ENCODE measurements around a stretch of chr15.

- PRO-cap, 2 experiments: no peak in any of the 2 experiments
These were observed 185.2 kb downstream of the MEIS2 start for GRCh38 chr15:36915242-36915417.

- PRO-cap, 2 experiments: no peak in any of the 2 experiments
These were observed 115.0 kb downstream of the MEIS2 start for GRCh38 chr15:36985031-36986038.

- PRO-cap, 2 experiments: no peak in any of the 2 experiments
These were observed 99.7 kb downstream of the MEIS2 start for GRCh38 chr15:37000588-37001198.

GRCh38 chr15:37019834-37020680 lies 80.3 kb downstream of the MEIS2 start:
- PRO-cap, 2 experiments: no peak in any of the 2 experiments

GRCh38 chr15:37024221-37024991 lies 75.9 kb downstream of the MEIS2 start:
- PRO-cap, 2 experiments: no peak in any of the 2 experiments

DNA sequence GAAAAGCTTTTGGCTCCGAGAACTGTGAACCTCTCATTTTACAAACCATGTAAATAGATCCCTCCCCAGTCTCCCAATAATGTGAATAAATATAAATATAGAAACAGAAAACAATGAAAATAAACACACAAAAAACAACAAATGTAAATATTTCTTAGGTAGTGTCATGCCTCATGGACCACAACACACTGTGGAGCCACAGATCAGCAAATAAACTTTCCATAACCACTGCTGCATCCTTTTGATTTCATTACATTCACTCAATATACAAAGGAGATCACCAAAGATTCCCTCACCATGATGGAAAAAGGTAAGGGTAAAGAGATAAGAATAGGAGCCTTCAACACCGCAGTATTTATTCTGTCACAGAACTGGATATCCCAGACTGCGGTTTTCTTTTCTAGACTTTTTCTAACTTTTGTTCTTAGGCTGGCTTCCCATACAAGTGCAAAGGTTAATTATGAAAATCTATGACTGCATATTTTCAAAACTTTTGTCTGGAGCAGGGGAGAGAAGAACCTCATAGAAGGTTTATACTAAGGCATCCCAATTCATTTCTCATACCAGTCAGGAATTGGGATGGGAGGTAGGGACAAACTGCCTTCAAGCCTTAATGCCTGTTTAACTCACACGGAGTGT lies 8.4 kb downstream of the MEIS2 start:
- PRO-cap, 2 experiments: no peak in any of the 2 experiments

GRCh38 chr15:37558209-37558613 lies 376.2 kb upstream of the TMCO5A start:
- PRO-cap, 2 experiments: no peak in any of the 2 experiments

- PRO-cap, 2 experiments: no peak in any of the 2 experiments
These were observed 42.9 kb upstream of the SPRED1 start for GRCh38 chr15:38209746-38210029.

DNA sequence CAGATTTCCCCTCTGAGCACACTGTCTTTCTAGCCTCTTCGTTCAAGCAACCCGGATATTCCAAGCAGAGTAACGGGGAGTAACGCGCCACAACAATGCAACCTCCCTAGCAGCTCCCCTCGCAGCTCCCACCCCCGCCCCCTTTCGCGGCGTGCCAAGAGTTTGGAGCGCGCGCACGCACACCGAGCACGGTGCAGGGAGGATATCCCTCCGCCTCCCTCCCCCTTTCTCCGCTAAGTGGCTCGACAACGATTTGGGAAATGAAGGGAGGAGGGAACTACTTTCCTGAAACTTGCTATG lies 923 bp upstream of the SPRED1 start:
- PRO-cap, 2 experiments: no peak in any of the 2 experiments

DNA sequence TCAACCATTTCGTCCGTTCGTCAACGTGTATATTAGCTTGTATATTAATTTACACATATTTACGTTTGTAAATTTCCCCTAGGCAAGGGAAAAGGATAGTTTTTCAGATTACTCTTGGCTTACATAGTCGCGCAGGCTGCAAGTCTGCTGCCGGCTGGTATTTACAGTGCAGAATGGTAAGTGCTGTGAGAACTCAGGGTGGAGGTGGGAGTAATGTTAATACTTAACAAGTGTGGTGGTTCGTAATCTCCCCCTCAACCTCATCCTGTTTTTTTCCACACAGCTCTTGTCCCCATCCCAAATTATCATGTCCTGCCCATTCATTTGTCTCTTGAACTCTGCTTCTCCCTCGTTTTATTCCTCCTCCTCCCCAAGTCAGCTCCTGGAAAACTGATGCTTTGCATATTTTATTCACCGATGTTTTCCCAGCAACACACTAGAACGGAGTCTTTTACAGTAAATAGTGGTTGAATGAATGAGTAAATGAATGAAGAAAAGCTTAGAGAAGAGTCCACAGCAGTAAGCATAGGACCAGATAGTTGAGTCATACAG lies 875 bp downstream of the FAM98B start:
- PRO-cap, 2 experiments: no peak in any of the 2 experiments

DNA sequence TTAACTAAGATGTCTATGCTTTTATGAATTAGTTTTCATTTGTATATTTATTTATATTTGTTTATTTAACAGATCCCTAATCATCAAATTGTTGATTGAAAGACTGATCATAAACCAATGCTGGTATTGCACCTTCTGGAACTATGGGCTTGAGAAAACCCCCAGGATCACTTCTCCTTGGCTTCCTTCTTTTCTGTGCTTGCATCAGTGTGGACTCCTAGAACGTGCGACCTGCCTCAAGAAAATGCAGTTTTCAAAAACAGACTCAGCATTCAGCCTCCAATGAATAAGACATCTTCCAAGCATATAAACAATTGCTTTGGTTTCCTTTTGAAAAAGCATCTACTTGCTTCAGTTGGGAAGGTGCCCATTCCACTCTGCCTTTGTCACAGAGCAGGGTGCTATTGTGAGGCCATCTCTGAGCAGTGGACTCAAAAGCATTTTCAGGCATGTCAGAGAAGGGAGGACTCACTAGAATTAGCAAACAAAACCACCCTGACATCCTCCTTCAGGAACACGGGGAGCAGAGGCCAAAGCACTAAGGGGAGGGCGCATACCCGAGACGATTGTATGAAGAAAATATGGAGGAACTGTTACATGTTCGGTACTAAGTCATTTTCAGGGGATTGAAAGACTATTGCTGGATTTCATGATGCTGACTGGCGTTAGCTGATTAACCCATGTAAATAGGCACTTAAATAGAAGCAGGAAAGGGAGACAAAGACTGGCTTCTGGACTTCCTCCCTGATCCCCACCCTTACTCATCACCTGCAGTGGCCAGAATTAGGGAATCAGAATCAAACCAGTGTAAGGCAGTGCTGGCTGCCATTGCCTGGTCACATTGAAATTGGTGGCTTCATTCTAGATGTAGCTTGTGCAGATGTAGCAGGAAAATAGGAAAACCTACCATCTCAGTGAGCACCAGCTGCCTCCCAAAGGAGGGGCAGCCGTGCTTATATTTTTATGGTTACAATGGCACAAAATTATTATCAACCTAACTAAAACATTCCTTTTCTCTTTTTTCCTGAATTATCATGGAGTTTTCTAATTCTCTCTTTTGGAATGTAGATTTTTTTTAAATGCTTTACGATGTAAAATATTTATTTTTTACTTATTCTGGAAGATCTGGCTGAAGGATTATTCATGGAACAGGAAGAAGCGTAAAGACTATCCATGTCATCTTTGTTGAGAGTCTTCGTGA lies 14.8 kb downstream of the THBS1 start:
- PRO-cap, 2 experiments: no peak in any of the 2 experiments

- PRO-cap, 2 experiments: peak in 1 of 2 experiments; most common plus-strand start chr15:39623845 (in 1)
These were observed 42.7 kb downstream of the THBS1 start for GRCh38 chr15:39623533-39624075.

GRCh38 chr15:39627963-39628468 lies 47.1 kb downstream of the THBS1 start:
- PRO-cap, 2 experiments: no peak in any of the 2 experiments

DNA sequence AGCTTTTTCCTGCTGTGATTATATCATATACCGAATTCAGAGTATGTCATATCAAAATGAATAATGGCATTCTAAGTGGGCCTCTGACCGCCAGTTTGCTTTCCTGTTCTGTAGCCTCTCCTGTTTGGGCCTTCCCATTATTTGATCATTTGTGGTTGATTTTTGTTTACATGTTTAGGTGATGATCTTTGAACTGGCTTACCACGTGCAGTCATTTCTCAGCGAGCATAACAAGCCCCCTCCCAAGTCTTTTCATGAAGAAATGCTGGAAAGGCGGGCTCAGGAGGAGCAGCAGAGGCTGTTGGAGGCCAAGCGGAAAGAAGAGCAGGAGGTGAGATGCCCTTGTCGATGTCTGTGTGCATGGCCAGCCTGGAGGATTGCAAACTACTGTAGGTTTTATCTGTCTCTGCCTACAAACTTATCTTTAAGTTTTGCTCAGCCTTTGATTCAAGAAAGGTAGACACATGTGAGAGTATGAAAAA lies 15.1 kb downstream of the EIF2AK4 start:
- PRO-cap, 2 experiments: no peak in any of the 2 experiments

DNA sequence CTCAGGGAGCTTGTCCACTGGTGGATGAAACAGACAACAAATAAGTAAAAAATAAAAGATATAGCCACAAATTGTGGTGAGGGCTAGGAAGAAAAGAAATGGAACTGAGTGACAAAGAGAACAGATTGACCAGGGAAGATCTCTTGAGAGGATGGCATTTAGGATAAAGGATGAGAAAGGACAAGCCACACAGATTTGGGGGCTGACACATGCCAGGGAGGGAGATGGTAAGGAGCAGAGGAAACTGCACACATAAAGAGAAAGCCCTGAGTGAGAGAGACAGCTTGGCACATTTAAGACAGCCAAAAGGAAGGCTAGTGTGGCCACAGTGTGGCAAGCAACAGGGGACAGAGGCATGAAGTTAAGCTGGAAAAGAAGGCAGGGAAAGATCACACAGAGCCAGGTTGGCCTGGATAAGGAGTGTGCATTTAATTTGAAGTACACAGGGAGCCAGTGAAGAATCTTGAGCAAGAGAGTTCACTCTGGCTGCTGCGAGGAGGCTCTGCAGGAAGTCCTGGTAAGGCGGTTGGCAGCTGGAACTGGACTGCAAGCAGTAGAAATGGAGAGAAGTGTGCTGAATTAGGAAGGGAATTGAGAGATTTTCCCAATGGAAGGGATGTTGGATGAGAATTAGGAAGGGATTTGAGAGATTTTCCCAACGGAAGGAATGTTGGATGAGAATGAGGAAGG lies 45.5 kb downstream of the SRP14 start:
- PRO-cap, 2 experiments: no peak in any of the 2 experiments

DNA sequence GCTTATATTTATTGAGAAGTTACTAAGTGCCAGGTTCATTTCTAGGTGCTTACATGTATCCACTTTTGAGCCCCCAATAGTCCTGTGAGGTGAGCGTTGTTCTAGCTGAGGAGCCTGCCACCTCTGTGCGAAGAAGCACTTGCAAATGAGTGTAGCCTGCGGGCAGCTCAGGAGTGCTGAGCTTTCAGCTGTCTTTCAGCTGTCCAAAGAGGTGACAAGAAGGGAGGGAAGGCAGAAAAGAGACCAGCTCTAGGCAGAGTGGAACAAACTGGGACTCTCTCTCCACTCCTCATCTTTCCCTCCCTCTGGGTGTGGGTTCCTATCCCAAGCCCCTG lies 6.6 kb upstream of the SRP14 start:
- PRO-cap, 2 experiments: no peak in any of the 2 experiments

DNA sequence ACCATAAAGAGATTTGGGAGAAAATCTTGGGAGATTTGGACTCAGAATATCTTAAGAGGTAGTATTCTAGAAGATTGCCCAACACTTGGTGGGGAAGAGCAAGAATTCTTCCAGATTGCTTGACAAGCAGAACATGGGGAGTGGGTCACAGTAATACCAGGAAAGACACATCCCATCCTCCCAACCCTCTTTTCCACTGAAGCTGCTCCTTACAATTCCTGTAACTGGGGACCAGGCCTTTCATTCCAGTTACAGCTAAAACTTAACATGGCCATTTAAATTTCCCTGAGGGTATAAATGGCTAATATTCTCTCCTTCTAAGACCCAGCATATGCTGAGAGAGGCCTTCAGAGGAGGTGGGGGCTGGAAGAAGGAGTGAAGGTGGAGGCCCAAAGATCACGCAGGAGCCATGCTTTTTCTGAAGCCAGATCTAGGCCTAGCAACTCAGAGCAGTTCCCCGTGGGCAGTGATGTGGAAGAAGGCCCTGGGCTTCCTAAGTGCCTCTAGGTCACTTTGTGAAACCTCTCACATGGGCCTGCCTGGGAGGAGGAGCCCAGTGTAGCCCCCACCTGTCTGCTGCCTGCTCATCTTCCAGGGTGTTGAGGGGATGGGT lies 10.7 kb upstream of the SRP14 start:
- PRO-cap, 2 experiments: no peak in any of the 2 experiments

DNA sequence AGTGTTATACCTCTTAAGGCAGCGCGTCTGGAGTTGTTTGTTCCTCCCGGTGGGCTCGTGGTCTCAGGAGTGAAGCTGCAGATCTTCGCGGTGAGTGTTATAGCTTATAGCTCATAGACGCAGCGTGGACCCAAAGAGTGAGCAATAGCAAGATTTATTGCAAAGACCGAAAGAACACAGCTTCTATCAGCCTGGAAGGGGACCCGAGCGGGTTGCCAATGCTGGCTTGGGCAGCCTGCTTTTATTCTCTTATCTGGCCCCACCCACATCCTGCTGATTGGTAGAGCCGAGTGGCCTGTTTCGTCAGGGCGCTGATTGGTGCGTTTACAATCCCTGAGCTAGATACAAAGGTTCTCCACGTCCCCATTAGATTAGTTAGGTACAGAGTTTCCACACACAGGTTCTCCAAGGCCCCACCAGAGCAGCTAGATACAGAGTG lies 34.5 kb downstream of the BMF start:
- PRO-cap, 2 experiments: peak in 1 of 2 experiments; most common minus-strand start position 217 of the sequence (in 1)

- PRO-cap, 2 experiments: no peak in any of the 2 experiments
These were observed 24.1 kb downstream of the BMF start for GRCh38 chr15:40084582-40085015.

- PRO-cap, 2 experiments: no peak in any of the 2 experiments
These were observed 15.9 kb downstream of the ANKRD63 start for GRCh38 chr15:40266886-40267438.